ENCODE measurements around the gene SIX1.

GRCh38 chr14:56639994-56641145 is 60.8 kb downstream of the TMEM260 start:
- PRO-cap = no peak

DNA sequence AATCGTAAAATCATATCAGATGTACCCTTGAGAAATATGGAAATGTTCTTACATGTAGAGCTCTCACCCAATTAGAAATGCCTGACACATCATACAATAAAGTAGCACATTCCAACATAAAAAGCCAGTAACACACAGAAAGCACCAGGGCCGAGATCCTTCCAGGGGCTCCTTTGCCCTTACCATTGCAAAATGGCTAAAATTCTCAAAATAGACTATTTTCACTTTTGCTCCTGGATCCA is 2.9 kb downstream of the OTX2 start:
- PRO-cap = no peak

GRCh38 chr14:57058177-57058657 is 210.5 kb downstream of the EXOC5 start:
- PRO-cap = no peak

DNA sequence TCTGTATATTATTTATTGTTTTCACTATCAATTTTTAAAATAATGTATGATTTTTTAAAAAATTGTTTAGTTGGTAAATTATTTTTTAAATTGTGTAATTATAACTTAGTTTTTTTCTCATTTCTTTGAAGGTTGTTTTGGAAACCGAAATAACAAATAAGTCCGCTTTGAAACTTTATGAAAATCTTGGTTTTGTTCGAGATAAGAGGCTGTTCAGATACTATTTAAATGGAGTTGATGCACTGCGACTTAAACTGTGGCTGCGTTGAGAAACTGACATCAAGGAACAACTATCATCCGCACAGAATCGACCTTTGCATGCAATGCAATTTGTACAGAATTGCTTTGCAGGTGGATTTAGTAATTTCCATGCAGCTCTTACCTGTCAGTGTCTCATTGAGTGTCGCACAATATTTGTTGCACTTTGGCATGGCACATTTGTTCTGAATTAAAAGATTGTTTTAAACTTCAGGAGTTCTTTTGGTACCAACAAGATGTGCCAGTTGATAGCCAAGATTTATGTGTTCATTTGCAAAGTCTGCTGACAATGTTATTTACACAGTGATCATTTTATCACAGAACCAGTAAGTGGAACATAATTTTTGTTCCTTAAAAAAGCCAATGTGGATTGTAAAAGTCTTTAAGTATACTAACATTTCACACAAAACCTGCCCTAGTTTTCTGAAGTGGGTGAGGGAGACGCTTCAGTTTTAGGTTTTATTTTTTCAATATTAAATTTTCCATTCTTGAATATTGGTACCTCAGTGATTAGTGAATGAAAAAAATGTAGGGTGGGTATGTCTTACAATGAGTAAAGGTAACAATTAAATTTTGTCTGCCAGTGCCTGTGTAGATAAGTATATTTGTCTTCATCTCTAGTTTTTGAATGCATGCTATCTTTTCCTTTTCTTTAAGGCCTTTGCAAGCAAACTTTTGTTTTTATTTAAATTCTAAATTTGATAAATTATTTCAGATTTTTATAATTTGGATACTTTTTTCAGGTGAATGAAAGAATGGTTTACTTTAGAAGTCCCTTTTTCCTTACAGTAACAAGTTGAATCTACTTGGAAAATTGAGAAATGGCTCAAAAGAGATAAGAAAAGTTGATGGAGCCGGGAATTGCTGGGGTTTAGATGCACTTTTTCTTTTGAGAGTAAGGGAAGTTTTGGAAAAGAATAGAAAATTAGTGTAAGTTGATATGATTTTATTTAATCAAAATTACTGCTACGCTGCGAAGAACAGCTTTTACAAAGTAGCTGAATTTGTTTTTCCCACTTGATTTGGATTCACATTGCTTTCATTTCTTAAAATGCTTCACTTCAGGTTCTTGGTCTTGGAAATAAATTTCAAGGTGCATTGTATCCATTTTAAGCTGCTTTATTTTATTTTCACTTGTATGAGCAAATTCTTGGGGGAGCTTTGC is 19.4 kb downstream of the NAA30 start:
- PRO-cap = no peak

- PRO-cap = no peak
These were observed 96.2 kb upstream of the SLC35F4 start for GRCh38 chr14:57962120-57962444.

DNA sequence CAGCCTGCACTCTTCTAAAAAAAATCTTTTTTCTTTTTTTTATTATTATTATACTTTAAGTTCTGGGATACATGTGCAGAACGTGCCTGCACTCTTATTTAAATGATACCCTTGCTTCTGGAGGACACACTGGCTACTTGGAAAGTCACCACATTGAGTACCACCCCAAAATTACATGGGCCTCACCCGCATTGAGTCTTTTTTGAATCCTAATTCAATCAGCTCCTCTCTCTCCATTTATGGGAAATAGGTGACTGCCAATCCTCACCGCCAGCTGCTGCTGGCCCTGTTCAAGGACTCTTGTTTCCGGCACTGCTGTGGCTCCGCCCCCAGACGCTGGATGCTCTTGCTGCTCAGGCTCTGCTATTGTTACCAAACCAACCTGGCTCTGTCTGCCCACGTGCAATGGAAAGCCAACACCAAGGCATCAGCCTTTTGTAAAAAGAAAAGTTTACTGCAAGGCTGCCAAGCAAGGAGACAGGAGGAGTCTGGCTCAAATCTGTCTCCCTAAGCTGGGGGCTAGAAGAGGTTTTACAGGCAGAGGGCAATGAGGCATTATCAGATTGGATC is 116.9 kb upstream of the SLC35F4 start:
- PRO-cap = no peak

- PRO-cap = no peak
These were observed 32.7 kb downstream of the ARID4A start for GRCh38 chr14:58331046-58331550.

DNA sequence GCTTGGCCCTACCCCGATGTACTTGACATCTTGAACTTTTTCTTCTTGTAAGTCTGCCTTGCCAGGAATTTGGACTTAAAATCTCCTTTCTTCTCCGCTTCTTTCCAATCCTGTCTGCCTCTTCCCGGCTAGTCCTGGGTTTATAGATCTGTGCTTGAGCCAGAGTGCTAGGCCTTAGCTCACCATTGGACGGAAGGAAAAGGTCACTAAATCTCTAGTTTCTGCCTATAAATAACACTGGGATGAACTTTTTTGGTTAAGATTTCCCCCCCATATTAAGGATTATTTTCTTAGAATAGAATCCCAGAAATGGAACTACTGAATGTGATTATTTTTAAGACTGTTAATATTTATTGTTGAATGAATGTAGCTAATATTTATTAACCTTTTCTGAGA is 22.3 kb downstream of the DACT1 start:
- PRO-cap = no peak

DNA sequence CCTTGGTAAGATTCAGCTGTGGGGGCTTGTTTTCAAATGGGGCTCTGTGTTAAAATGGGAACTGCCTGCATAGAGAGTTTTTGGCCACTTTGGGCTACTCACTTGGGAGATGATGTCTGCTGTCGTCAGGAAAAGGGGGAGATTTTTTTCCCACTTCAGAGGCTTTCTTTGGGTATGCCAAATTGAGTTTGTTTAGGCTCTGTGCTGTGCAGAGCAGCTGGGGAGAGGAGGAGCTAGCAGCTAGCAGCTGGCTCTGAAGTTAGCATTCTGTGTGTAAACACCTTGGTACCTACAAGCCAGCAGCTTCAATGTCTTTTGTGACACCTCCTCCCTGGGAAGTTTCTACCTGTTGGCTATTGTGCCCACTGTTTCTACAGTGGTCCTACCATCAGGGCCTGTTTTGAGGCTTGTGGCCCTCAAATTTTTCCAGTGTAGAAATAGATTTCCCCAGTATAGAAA is 117.8 kb downstream of the DACT1 start:
- PRO-cap = no peak

GRCh38 chr14:59190362-59190870 is 1.9 kb downstream of the DAAM1 start:
- PRO-cap = no peak

DNA sequence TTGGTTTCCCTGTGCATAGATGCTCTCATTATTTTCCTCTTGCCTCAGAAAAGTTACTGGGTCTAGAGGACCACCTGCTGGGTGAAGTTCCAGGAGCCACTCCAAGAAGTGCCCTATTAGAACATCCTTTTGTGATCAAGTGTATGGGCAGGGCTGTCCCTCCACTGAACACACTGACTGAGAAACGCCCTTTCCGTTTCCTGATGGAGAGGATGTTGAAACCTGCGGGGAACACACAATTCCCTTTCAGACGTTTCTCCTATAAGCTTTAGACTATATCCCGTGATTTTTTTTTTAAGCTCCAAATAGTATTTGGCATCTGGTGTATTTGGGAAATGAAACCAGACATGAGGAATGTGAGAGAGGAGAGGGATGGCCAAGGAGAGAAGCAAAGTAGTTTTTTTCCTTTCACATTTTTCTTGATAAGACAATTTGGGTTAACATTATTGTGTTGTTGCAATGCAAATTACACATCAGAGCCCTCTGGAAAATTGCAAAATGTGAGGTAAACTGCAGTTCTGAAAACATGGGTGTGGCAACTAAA is 66.7 kb downstream of the DAAM1 start:
- PRO-cap = no peak

DNA sequence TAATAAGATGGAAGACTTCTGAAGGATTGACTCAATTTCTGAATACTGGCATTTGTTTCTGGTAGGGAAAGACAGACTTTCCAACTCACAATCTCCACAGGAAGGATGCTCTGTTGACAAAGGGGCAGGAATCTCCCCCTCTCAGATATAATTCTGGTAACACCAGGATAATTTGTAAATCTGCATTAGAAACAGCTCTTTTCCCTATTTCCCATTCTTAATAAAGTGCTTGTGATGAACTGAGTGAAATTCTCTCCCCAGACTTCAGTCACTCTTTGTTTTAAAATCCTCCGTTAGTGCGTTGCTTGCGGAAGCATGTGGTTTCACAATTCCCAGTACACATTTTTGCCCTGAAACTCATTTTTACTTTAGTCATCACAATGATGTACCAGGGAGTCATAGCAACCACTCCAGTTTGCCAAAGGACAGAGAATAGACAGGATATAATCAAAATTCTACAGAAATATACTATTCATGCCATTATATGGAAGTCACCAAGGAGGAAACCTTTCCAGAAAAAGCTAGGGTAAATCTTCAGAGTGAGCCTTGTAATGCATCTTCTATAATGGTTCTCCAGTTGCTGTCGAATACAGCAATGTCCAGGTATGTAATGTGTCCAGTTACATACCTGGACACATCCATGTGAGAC is 58.0 kb downstream of the GPR135 start:
- PRO-cap = no peak

- PRO-cap = no peak
These were observed 48.5 kb upstream of the RTN1 start for GRCh38 chr14:59919162-59919485.

DNA sequence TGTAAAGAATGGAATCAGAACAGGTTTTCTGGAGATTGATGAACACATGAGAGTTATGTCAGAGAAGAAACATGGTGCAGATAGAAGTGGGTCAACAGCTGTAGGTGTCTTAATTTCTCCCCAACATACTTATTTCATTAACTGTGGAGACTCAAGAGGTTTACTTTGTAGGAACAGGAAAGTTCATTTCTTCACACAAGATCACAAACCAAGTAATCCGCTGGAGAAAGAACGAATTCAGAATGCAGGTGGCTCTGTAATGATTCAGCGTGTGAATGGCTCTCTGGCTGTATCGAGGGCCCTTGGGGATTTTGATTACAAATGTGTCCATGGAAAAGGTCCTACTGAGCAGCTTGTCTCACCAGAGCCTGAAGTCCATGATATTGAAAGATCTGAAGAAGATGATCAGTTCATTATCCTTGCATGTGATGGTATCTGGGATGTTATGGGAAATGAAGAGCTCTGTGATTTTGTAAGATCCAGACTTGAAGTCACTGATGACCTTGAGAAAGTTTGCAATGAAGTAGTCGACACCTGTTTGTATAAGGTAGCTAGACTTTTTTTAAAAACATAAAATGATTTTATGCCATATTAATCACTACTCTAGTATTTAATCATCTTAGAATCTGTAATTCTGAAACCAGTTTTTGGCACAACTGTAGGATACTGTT is 34.1 kb downstream of the PPM1A start:
- PRO-cap = no peak

DNA sequence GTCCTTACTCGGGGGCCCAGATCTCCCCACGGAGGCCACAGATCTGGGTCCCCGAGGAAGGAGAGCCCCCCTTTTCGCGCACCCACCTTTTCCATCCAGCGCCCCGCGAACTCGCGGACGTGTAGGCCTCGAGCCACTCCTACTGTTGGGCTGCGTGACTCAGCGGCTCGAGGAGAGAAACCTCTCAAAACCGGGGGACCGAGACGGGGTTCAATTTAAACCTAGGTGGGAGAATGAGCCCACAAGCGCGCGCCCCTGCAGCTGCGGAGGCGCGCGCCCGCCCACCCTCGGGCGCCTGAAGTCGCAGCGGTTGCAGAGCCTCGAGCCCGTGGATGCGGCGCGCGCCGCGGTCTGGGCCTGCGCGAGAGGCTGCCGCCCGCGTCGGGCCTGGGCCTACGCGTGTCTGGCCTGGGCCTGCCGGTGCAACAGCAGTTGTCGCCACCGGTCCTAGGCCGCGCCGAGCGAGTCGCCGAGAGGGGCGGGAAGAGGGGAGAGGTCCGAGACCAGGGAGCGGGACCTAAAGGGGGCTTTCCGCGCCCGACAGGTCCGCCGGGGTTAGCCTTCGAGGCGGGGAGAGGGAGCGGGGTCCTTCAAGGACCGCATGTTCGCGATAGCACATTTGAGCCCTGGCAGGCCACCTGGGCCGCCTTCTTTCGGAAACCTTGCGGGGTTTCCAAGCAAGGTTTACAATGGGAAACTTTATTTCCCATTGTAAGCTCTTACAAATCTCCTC is 6.5 kb downstream of the SIX6 start:
- PRO-cap = no peak

- PRO-cap = no peak
These were observed 7.1 kb downstream of the SIX6 start for GRCh38 chr14:60516042-60516449.

- PRO-cap = unidirectional peak, minus-strand start at chr14:60649455; unidirectional peak, minus-strand start at chr14:60649477
These were observed at the start of gene SIX1 for GRCh38 chr14:60649321-60649893. Gene SIX1 (minus strand): TSS chr14:60649477.

DNA sequence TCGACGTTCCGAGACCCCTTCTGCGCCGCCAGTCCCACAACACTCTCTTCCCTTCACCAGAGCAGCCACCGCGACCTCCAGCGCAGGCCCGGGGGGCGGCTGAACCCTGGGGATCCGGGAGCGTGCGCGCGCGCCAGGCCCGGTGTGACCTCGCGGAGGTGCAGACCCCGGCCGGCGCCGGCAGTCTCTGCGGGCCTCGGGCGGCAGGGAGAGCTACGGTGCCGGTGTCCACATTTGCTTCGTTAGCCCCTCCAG is 1.6 kb downstream of the SIX4 start:
- PRO-cap = no peak

DNA sequence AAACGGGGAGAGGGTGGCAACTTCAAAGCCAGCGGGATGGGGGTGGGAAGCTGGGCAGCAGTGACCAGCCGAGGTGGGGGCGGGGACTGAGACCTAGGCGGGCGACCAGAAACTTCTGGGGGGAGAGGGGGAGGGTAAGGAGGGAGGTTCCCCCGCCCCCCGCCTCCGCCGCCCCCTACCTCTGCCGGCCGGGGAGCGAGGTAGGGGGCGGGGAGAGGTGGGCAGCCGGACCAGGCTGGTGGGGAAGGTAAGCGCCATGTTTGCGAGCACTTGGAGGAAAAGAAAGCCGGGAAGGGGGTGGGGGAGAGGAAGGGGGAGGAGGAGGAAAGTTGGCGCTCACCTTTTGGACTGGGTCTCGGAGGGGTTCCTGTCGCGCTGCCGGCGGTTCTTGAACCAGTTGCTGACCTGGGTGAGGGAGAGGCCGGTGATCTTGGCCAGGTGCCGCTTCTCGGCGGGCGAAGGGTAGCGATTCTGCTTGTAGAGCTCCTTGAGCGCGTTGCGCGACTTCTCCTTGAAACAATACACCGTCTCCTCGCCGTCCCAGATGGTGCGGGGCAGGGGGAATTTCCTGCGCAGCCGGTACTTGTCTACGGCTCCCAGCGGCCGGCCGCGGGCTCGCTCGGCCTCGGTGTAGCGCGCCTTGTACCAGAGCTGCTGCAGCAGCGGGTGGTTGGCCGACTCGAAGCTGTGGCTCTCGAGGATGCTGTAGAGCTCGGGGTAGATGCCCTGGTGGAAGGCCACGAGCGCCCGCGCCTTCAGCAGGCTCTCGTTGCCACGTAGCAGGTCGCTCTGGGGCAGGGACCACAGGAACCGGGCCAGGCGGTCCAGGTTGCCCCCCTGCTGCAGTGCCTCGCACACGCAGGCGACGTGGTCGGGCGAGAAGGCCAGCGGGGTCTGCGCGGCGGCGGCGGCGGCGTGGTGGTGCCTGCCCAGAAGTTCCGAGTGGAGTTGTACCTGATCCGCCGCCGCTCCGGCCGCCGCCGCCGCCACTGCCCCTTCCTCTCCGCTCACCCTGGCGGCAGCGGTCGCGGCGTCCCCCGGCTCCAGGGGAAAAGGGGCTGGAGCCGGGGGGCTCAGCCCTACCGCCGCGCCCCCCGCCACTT is 928 bp downstream of the SIX4 start:
- PRO-cap = no peak

DNA sequence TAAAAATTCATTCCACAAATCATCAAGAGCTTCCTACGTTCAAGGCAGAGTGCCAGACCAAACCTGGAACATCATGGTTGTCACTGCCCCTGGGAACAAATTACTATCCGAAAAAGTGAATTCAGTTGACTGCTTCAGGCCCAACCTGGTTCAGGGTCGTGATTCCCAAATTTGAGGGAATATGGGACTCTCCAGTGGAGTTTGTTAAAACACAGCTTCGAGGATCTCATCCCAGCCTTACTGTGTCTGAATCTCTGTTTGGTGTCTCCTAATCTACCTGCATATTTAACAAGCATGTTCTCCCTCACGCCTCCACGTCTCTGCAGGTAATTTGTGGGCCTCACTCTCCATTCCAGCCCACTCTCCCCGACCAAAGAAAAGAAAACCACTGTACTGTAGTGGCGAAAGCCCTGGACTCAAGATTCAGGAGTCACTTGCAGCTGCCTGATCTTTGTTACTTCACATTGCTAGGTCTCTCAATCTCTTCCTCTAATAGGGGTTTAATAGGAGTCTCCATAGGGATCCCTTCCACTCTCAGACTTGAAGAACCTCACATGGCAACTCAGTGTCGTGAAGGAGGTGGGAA is 1.8 kb downstream of the TMEM30B start:
- PRO-cap = no peak

All from jejunum (tissue), 1 donor.